Thoracic aorta (tissue), 1 donor: ENCODE results near the genes FOXL3 and PRKAR1B.

- RAMPAGE, long total RNA: no peak
These were observed 77.3 kb upstream of the FAM20C start for GRCh38 chr7:115094-115394.

GRCh38 chr7:129720-130456 is 62.5 kb upstream of the FAM20C start:
- RAMPAGE, long total RNA: no peak

GRCh38 chr7:188107-188407 is 4.3 kb upstream of the FAM20C start:
- RAMPAGE, long total RNA: no peak

DNA sequence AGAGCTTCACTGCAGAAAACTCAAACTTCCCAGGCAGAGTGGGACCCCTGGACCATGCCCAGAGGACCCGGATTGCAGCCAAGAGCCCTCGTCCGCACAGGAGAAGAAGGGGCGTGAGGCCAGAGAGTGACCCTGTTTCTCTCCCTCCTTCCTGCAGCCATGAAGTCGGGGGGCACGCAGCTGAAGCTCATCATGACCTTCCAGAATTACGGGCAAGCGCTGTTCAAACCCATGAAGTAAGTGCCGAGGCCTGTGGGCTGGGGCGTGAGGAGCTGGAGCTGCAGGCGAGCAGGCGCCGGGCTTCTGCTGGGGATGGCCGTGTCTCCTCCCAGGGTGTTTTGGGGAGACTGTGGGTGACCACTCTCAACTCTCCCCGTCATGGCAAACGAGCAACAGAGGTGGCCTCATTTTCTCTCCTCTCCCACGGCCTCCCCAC is 16.4 kb downstream of the FAM20C start:
- RAMPAGE, long total RNA: no peak

- RAMPAGE, long total RNA: no peak
These were observed at the start of gene FOXL3 for GRCh38 chr7:289786-290187. FOXL3 (plus strand) TSS chr7:290170.

DNA sequence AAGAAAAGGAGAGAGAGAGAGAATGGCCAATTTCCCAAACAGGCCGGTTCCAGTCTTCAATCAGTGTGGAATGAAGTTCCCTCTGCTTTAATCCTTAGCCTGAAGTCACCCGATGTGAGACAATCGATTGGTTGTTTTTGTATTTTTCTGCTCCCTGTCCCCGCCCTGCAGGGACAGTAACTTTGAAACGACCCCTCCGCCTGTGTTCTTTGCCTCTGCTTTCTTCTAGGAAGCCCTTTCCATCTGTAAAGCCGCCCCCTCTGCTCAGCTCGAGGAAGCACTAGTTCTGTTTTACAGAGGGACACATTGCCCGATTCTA is 33.4 kb downstream of the FOXL3 start:
- RAMPAGE, long total RNA: no peak

DNA sequence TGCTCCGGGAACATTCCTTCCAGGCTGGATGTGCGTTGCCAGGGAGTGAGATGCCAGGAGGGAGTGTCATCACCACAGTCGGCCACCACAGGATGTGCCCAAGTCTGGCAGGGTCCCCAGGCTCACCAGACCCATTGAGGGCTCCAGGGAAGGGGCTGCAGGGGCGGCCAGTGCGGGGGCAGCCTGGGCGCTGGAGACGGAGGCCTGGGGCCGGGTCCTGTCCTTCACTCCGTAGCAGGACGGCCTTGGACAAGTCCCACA is 63.9 kb downstream of the FOXL3 start:
- RAMPAGE, long total RNA: no peak

- RAMPAGE, long total RNA: no peak
These were observed 94.6 kb downstream of the PDGFA start for GRCh38 chr7:424785-425608.

DNA sequence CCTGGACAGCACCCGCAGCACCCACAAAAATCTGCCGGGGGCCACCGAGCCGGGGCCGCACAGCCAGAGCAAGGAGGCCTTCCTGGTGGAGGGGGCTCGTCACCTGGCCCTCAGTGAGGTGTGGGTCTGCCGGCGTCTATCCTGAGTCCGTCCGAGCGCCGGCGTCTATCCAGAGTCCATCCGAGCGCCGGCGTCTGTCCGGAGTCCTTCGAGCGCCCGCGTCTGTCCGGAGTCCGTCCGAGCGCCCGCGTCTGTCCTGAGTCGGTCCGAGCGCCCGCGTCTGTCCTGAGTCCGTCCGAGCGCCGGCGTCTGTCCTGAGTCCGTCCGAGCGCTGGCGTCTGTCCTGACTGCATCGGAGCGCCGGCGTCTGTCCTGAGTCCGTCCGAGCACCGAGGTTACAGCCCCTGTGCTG is 65.0 kb downstream of the PDGFA start:
- RAMPAGE, long total RNA: no peak

DNA sequence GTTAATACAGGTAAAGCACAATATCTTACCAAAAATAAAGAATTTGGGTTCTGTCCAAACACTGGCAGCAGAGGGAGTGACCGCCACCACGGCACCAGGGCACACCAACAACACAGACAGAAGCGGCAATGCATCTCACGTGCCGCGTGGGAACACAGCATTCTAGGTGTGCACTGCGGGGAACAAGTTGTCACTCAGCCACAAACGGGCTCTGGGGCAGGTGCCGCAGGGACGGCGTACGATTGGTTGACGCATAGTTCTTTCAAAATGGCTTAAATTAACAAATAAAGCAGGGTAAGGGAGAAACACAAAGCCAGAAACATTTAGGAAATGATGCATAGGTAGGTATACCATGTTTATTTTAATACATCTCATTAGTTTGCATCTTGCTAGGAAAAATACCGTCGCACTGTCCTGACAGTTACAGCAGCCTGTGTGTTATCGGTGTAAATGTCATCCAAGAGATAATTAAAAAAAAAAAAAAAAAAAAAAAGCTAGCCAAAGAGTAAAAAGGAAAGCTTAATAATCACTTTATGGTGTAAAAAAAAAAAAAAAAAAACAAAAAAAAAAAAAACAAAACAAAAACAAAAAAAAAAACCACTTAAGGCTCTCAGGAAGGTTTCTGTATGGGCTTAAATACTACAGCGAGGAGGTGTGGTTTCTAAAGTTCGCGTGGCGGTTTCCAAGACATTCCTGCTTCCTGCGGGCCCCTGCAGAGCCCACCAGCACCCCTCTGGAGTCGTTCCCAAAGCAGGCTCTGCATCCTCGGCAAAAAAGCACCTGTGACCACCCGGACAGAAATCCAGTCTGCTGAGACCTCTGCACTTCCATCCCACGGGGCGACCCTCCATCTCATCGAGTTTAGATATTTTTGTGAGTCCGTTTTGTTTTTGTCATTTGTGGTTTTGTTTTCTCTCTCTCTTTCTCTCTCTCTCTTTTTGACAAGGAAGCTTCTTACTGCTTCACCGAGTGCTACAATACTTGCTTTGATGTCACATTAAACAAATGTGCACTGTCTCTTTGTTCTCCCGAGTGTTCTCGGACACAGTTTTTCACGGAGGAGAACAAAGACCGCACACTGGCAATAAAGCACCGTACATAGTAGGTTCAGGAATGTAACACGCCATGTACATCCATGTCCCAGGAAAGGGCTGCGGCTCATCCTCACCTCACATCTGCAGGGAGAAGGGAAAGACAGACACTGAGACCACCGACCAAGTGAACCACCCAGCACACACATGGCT is 21.8 kb downstream of the PDGFA start:
- RAMPAGE, long total RNA: no peak

- RAMPAGE, long total RNA: no peak
These were observed 16.0 kb downstream of the PDGFA start for GRCh38 chr7:503549-504179.

GRCh38 chr7:515870-516089 is 3.9 kb downstream of the PDGFA start:
- RAMPAGE, long total RNA: no peak

GRCh38 chr7:549405-549987 is 29.9 kb upstream of the PDGFA start:
- RAMPAGE, long total RNA: no peak

DNA sequence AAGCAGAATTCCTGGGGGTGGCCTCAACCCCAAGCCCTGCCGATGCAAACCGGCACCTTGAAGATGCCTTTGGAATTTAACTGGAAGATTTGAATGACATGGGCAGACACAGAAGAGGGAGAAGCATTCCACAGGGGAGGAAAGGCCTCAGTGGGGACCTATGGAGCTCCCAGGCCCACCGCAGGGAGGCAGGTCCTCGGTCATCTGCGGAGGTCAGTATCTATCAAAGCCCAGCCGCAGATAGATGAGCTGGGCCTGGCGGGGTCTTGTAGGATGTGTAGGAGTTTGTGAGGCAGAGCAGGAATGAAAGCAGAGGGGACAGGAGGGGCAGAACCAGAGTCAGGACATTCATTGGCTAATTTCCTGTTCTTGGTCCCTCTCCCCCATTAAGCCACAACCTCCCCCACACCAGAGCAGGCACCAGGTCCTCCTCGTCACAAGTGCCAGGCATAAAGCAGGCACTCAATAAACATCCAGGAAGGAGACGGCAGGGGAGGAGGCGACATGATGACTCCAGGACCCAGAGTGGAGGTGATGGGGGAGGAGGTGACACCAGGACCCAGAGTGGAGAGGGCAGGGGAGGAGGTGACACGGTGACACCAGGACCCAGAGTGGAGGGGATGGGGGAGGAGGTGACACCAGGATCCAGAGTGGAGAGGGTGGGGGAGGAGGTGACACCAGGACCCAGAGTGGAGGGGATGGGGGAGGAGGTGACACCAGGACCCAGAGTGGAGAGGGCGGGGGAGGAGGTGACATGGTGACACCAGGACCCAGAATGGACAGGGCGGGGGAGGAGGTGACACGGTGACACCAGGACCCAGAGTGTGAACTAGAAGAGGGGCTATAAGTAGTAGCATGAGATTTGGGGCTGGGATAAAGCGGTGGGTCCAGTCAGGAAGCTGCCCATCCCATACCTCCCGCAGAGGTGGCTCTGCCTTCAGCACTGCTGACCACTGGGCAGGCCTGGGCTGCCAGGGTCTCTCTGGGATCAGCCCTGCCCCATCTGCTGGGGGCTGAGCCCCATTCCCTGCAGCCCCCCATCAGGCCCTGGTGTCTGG is 83.8 kb upstream of the PDGFA start:
- RAMPAGE, long total RNA: start-site peak on the plus strand centred at position 439 of the sequence, 67 bp wide, 8 reads

DNA sequence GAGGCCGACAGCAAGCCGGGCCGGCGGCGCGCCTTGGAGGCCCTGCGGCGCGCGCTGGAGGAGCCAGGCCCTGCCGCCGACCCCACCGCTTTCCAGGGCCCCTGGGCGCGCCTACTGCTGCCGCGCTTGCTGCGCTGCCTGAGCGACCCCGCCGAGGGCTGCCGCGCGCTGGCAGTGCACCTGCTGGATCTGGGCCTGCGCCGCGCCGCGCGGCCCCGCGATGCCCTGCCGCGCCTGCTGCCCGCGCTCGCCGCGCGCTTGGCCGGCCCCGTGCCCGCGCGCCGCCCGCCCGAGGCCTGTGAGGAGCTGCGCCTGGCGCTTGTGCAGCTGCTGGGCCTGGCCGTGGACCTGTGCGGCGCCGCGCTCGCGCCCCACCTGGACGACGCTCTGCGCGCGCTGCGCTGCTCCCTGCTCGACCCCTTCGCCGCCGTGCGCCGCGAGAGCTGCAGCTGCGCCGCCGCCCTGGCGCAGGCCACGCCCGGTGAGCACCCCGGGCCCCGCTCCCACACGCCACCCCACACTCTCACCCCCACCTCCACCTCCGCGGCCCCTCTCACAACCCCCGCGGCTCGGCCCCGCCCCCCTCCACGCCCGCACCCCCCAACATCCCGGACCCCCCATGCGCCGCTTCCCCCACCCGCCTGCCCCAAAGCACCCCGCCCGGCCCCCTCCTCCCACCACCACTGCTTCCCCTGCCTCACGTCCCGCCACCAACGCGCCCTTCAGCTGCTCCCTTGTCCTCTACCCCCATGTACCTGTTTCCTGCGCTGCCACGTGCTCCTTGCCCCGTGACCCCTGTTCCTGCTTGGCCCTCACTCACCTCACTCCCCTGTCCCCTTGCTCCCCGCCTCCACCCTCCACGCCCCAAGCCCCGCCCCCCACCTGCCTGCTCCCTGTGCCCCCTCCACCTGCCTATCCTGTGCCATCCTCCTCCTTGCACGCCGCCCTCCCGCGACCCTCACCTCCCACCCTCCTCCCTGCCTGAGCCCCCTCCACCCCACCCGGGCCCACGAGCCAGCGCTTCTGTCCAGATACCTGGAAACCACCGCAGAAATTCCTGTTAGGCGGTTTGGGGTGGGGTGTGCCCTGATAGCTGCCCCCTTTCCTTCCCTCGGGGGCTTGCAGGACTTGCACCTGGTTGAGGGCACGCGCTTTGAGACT is at the start of gene PRKAR1B:
Gene PRKAR1B, minus strand, starts transcription at position 447 of the 1,161 bp plus-strand sequence.
- RAMPAGE, long total RNA: start-site peak on the minus strand centred at position 431 of the sequence, 34 bp wide, 17 reads

GRCh38 chr7:812632-812918 is 19.7 kb upstream of the SUN1 start:
- RAMPAGE, long total RNA: no peak

GRCh38 chr7:873707-874540 is 2.4 kb upstream of the GET4 start:
- RAMPAGE, long total RNA: no peak

- RAMPAGE, long total RNA: no peak
These were observed 393 bp upstream of the GET4 start for GRCh38 chr7:875912-876409.

DNA sequence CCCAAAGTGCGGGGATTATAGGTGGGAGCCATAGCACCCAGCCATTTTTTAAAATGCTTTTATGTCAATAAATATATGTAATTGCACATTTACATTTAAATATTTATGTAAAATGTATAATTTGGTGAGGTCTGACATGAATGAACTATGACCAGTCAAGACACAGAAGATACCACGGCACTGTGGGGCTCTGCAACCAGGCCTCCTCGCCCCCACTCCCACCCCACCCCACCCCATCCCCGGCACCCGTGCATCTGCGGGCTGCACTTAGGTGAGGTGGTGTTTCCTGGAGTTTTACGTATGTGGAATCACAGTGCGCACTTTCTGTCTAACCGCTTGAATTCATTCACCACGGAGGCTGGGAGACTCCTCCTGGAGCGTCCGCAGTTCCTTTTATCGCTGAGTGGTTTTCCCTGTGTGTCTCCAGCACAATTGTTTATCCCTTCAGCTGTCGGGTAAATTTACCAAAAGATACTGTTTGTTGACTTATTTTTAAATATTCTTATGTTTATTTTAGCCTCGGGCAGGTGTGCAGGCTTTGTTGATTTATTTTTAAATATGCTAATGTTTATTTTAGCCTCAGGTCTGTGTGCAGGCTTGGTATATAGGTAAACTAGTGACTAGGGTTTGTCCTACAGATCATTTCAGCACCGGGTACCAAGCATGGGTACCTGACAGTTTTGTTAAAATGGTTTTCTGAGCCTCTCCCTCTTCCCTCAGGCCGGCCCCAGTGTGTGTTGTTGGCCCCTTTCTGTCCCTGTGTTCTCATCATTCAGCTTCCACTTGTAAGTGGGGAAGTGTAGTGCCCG is 5.0 kb downstream of the GET4 start:
- RAMPAGE, long total RNA: no peak

DNA sequence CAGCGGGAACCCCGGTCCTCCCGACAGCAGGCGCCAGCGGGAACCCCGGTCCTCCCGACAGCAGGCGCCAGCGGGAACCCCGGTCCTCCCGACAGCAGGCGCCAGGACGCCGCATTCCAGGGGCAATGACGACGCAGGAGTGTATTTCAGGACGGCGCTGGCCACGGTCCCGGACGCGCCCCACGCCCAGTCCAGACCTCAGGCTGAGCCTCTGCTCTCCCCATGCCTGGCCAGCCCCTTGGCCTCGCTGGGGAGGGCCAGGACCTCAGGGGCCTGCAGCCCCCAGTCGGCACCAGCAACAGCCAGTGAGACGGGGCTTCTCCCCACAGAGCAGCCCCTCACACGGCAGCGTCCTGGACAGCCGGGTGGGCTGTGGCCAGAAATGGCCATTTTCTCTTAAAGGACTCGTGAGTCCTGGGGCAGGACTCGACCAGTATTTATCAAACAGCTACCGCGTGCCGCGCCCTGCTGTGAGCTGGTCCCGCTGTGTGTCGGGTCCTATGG is 33.0 kb downstream of the GET4 start:
- RAMPAGE, long total RNA: no peak